Hair follicular keratinocyte (primary cell): ENCODE measurements around the gene PCSK1.

DNA sequence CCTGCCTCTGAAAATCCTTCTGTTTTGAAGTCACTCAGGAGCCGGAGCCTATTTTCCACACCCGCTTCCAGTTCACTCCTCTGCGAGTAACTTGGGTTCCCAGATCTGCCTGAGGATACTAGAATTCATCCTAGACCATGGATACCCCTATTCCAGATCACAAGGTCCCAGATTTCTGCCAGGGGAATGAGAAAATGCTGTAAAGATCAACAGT is 197.4 kb downstream of the PCSK1 start:
- RAMPAGE, long total RNA: no peak

- RAMPAGE, long total RNA: no peak
These were observed 101.3 kb downstream of the PCSK1 start for GRCh38 chr5:96331785-96332148.

- RAMPAGE, long total RNA: no peak
These were observed 100.9 kb downstream of the PCSK1 start for GRCh38 chr5:96332149-96332493.

GRCh38 chr5:96432923-96433562 is at the start of gene PCSK1:
Gene PCSK1 (minus strand): TSS chr5:96433248.
- RAMPAGE, long total RNA: no peak

DNA sequence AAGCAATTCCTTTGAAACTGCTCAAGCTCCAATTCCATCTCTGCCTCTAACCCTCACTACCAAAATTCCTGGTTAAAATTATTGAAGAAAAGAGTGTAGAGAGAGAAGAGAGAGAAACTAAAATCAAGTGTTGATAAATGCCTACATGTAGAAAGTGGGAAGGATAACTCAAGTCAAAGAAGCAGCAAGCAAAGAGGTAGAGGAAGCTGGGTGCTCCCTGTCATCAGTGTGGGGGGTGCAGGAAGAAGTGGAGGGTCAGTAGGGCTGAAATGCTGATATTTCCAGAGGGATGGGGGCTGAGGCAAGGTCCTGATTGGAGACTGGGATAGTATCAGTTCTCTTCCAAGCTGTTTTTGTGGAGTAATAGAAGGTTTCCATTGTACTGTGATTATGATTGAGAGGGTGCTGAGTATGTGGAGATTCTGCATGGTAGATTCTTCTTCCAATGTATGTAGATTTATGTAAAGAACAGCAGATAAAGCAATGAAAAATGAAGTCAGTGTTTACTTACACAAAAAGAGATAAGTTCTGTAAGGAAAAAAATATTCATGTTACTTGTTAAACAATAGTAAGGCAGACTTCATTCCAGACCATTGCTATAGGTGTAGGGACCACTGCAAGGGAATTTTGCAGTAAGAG is 24.2 kb downstream of the CAST start:
- RAMPAGE, long total RNA: no peak

DNA sequence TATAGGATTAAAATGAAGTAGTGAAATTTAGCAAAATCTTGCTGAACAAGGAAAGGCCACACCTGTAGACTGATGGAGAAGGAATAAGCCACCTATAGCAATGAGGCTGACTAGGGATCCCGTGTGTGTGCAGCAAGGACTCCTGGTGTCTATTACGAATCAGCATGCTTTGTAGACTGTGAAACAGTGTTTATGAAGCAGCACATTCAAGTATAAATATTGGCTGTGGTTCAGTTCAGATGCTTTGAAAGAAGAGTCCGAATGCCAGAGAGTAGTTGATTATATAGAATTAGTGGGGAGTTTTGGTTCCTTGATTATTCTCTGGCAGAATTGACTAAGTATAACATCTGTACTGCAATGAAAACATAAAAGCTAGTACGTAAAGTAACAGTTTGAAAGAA is 41.8 kb downstream of the CAST start:
- RAMPAGE, long total RNA: no peak

GRCh38 chr5:96706052-96707135 is 44.2 kb downstream of the CAST start:
- RAMPAGE, long total RNA: no peak

- RAMPAGE, long total RNA: no peak
These were observed 9.6 kb downstream of the ERAP2 start for GRCh38 chr5:96885632-96886481.

- RAMPAGE, long total RNA: no peak
These were observed 15.6 kb downstream of the RIOK2 start for GRCh38 chr5:97167256-97168113.

DNA sequence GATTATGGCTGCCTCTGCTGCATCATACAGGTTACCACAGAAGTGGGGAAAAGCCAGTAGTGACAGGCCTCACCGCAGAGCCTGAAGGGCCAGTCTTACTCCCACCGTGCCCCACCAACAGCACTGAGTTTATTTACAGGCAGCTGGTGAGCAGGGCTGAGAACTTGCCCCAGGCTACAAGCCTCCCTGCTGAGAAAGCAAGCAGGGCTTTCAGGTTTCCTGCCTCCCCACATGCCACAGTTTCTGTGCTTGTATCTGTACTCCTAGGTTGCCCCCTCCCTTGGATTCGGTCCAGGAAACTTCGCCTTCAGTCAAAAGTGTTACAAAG is 10.0 kb upstream of the RIOK2 start:
- RAMPAGE, long total RNA: no peak

DNA sequence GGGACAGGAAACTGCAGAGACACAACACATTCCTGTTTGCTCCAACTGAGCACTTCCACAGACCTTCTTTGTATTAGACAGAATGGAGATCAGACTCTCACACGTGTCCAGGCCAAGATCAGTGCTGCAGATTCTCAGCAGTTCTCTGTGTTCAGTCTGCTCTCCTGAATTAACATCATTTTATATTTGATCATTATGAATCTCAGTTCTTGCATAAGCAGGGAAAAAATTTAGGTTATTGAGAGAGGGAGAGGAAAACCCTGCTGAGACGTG is 471.8 kb upstream of the RGMB start:
- RAMPAGE, long total RNA: no peak

DNA sequence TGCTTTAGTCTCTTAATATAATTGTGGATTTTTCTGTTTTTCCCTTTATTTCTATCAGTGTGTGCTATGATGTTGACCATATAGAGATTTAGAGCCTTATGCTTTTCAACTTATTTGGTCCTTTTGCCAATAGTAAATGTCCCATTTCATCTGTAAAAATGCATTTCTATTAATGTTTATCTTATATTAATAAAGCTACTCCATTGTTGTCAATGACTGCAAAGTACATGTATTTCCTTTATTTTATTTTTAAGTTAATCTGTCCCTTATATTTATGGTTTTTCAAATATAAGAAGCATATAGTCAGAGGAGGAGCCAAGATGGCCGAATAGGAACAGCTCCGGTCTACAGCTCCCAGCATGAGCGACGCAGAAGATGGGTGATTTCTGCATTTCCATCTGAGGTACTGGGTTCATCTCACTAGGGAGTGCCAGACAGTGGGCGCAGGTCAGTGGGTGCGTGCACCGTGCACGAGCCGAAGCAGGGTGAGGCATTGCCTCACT is 227.1 kb upstream of the RGMB start:
- RAMPAGE, long total RNA: no peak

DNA sequence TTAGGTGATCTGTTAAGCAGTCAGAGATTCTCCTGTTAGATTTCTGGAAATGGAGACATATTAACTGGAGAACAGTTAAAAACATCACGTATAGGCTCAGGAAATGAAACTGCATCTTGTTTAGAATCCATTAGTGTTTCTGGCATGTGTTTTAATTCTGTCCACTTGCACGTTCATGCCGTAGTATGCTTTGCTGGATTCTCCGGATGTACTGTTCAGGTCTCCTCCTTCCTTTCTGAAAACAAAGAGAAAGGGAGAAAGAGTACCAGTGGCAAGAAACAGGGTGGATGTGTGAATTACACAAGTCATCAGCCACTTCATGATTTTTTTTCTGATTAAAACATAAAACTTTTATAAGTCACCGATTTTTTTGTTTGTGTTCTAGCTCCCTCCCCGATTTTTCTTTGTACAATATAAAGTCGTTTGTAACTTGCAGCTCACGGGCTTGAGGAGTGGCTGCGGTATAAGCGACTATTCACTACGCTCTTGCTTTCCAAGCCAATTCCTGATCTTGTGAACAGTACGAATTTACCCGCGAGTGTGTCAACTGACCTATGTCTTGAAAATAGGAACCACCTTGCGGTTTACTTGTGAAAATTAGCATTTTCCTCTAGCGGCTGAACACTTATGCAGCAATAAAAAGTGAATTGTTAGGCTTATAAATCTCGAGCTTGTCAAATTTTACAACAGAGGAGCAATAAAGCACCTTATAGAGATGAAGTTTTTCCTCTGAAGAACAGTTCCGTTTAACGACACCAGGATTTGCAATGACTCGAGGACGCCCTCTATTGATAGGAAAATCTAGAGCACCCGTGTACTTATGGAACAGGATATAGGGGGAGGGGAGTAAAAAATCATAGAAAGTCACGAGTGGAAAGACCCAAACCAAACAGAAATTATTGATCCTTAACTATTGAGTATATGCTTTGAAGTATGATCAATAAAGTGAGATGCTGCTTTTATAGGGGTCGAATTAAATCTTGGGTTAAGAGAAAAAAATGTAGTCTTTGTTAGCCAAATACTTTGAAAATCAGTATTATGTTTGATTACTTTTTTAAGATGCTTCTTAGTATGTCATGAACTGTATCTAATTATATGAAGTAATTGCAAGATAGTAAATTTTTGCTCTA is 2.1 kb upstream of the RGMB start:
- RAMPAGE, long total RNA: no peak

DNA sequence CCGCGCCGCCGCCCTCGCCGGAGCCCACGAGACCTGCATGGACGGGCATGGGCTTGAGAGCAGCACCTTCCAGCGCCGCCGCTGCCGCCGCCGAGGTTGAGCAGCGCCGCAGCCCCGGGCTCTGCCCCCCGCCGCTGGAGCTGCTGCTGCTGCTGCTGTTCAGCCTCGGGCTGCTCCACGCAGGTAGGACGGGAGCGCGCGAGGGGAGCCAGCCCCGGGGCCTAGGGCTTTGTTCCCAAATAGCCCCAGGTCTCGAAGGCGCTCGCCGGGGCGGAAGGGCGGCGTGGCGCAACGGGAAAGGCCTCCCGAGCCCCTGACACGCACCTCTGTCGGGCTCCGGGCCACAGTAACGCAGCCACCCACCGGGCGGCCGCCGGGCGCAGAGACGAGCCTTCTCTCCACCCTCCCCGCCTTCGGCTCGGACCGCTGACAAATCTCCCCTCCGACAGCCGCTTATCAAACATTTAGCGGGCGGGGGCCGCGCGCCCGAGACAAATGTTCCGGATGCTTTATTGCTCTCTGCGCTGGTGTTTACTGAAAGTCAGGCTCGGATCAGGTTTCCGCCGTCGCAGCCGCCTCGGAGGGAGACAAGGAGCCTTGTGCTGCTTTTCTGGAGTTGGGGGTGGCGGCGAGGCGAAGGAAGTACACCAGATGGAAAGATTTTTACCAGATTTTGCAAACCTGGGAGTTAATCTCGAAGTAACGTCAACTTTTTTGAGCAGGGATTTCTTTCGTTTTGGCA is 732 bp downstream of the RGMB start:
- RAMPAGE, long total RNA: no peak

GRCh38 chr5:98881051-98881549 is 47.7 kb downstream of the CHD1 start:
- RAMPAGE, long total RNA: no peak

DNA sequence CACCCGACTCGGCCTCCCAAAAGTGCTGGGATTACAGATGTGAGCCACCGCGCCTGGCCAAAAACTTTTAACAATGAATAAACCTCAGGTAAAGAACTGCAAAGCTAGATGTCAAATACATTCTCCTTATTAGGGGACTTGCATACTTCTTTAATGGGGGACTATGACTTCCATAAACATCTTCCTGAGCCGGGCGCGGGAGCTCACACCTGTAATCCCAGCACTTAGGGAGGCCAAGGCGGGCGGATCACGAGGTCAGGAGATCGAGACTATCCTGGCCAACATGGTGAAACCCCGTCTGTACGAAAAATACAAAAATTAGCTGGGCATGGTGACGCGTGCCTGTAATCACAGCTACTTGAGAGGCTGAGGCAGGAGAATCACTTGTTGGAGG is 10.5 kb downstream of the CHD1 start:
- RAMPAGE, long total RNA: no peak

GRCh38 chr5:98927685-98928587 is 871 bp downstream of the CHD1 start:
- RAMPAGE, long total RNA: no peak

GRCh38 chr5:99020862-99021107 is 92.0 kb upstream of the CHD1 start:
- RAMPAGE, long total RNA: no peak

DNA sequence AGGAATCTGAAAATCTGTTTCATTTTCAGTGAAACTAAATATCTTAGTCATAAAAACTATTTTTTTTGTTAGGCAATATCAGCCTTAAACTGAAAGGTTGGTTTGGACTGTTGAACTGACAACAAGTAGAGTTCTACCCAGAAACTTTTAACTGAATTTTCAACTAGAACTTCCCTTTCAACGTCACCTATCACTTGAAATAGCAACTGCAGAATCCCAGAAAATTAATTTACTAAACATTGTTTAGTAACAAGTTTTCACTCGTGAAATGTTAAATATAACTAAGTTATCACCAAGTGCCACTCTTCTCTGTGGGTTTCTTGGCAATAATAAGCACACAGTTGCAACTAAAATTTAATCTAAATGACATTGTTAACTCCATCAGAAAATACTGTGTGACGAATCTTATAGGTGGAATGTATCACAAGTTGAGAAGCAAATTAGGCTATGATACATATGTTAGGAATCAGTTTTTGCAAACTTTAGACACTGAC is 12.3 kb downstream of the ST8SIA4 start:
- RAMPAGE, long total RNA: no peak

- RAMPAGE, long total RNA: no peak
These were observed 1.2 kb downstream of the ST8SIA4 start for GRCh38 chr5:100901747-100902328.